Mesenchymal stem cell of the bone marrow (primary cell): ENCODE measurements around a stretch of chr12.

DNA sequence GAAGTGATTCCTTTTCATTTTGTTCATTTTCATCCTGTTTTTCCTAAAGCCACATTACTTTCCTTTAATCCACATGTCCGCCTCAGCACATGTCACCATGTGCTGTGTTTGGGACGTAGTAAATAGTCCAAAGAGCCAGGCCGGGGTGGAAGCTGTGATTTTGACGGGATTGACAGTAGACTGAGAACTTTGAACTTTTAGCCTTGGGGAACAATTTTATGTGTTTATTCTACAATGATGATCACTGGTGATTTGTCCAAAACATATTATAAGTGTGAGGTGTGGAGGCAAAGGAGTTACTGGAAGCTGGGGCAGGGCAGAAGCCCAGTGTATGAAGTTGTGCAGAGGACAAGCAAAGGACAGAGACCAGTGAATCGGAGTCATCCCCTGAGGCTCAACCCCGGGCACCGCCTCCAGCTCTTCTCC is 1.2 kb upstream of the GALNT8 start:
- CAGE, long polyA plus RNA: no peak

DNA sequence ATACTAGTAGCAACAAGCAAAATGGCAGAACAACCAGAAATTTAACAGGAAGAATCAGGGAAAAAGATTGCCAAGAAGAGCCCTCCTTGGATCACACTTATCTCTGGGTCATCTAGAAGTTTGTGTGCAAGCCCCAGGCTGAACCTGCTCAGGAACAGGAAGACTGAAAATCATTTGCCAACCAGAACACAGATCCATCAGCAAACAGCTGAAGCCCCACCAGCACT is 15.7 kb downstream of the GALNT8 start:
- CAGE, long polyA plus RNA: no peak

DNA sequence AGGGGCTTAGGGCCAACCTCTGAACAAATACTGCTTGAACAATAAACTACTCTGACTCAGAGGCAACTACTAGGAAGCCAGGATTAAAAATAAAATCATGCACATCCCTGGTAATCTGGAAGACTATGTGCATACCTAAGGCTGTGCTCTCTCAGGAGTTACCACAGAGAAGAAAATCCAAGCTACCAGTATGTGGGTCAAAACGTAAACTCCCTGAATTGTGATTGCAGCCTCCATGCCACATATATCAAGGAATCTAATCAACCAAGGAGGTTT is 16.0 kb downstream of the GALNT8 start:
- CAGE, long polyA plus RNA: no peak

GRCh38 chr12:4911001-4911350 is 1.3 kb downstream of the KCNA1 start:
- CAGE, long polyA plus RNA: no peak

DNA sequence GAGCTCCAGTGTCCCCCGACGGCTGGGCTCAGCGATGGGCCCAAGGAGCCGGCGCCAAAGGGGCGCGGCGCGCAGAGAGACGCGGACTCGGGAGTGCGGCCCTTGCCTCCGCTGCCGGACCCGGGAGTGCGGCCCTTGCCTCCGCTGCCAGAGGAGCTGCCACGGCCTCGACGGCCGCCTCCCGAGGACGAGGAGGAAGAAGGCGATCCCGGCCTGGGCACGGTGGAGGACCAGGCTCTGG is 485 bp downstream of the KCNA5 start:
- CAGE, long polyA plus RNA: no peak

- CAGE, long polyA plus RNA: no peak
Observed at GRCh38 chr12:5080936-5081443, 37.3 kb downstream of the KCNA5 start.

GRCh38 chr12:5122170-5122743 is 78.6 kb downstream of the KCNA5 start:
- CAGE, long polyA plus RNA: no peak

GRCh38 chr12:5309499-5310230 is 122.2 kb upstream of the NTF3 start:
- CAGE, long polyA plus RNA: no peak

GRCh38 chr12:5437633-5438180 is 5.8 kb downstream of the NTF3 start:
- CAGE, long polyA plus RNA: no peak

DNA sequence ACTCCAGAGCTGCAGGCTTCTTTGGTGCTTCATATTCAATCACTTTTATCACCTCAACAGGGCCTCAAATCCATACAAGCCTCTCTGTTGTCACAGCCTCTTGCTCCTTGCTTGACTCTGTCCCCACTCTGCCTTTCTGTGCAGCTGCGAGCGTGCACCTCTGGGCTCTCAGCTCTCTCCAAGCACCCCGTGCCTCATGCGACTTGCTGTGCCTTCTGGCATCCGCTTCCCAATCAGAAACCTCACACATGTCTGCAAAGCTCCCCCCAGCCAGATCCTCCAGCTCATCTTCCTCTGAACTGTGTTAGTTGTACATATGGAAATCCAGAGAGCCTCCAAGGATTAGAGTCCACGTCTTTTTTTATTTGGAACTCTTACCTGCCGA is 70.6 kb downstream of the ANO2 start:
- CAGE, long polyA plus RNA: no peak

- CAGE, long polyA plus RNA: no peak
Observed at GRCh38 chr12:6120807-6121587, 3.5 kb downstream of the VWF start.

GRCh38 chr12:6133414-6133763 is 8.9 kb upstream of the VWF start:
- CAGE, long polyA plus RNA: no peak

DNA sequence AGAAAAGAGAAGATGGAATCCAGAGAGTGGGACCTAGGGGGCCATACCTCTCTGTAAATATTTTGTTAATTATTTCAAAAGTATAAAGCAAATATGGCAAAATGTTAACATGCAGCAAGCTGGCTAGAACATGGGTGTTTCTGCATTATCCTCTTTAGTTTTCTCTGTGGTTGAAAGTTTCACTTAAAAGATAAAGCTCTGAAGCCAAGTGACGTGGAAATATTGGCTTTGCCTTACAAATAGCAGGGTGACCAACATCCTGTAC is 10.5 kb upstream of the VWF start:
- CAGE, long polyA plus RNA: no peak

DNA sequence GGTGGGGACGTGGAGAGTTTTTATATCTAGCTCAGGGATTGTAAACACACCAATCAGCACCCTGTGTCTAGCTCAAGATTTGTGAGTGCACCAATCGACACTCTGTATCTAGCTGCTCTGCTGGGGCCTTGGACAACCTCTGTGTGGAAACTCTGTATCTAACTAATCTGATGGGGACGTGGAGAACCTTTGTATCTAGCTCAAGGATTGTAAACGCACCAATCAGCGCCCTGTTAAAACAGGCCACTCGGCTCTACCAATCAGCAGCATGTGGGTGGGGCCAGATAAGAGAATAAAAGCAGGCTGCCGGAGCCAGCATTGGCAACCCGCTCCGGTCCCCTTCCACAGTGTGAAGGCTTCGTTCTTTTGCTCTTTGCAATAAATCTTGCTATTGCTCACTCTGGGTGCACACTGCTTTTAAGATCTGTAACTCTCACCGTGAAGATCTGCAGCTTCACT is 18.2 kb upstream of the VWF start:
- CAGE, long polyA plus RNA: no peak

- CAGE, long polyA plus RNA: no peak
Observed at GRCh38 chr12:6167667-6168313, 32.4 kb upstream of the CD9 start.

- CAGE, long polyA plus RNA: no peak
Observed at GRCh38 chr12:6190159-6190632, 10.0 kb upstream of the CD9 start.

- CAGE, long polyA plus RNA: no peak
Observed at GRCh38 chr12:6225620-6226464, 25.6 kb downstream of the CD9 start.

- CAGE, long polyA plus RNA: no peak
Observed at GRCh38 chr12:6297913-6298232, 12.6 kb upstream of the PLEKHG6 start.

GRCh38 chr12:6322257-6322690 is 11.8 kb downstream of the PLEKHG6 start:
- CAGE, long polyA plus RNA: no peak

DNA sequence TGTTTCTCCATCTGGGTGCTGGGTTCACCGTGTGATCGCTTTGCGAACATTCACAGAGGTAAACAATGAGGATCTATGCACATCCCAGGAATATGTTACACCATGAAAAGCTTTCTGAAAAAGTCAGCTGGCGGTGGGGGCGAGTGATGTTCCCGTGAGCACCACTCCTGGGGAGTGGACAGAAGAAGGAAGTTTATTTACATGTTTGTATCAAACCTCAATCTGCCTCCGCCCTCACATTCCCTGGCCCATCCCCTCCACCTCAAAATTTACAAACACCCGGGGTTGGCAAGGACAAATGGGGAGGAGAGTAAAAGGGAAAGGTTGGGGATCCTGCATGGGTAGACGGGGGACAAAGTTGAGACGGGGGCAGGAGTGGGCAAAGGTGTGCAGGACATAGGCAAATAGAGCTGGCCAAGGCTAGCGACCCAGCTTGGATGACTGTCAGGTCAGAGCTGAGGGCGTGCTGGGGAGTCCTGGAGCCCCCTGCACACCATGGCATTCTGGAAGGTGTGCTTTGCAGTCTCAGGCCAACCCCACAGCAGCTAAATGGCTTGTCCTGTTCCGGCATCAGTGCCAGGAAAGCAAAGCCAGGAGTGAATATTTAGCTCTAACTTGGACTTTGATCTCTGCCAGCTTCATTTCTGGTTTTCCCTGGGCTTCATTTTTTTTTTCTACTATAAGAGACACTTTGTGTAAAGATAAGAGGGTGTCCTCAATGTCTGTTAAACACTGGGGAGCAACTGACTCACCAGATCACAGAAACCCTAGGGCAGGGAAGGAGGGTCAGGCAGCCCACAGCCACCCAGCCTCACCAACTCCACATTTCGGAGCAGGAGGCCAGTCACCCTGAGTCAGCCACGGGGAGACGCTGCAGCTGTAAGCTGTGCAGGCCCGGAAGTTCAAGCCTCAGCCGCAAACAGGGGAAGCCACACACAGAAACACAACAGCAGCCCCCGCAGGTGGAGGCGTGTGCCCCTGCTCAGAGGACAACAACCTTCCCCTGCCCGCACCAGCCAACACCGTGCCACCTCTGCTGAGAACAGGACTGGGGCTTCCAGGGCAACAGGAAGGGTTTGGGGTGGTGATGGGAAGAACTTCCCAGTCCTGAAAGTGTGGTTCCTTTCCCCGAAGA is 6.6 kb downstream of the TNFRSF1A start:
- CAGE, long polyA plus RNA: no peak